Measurements from ENCODE around the gene CELF3.

- PRO-cap: no peak
These were observed 1.8 kb downstream of the PSMB4 start for GRCh38 chr1:151401022-151401709.

- PRO-cap: no peak
These were observed 2.4 kb downstream of the PSMB4 start for GRCh38 chr1:151401710-151402213.

- PRO-cap: no peak
These were observed 3.6 kb downstream of the PSMB4 start for GRCh38 chr1:151402681-151403714.

DNA sequence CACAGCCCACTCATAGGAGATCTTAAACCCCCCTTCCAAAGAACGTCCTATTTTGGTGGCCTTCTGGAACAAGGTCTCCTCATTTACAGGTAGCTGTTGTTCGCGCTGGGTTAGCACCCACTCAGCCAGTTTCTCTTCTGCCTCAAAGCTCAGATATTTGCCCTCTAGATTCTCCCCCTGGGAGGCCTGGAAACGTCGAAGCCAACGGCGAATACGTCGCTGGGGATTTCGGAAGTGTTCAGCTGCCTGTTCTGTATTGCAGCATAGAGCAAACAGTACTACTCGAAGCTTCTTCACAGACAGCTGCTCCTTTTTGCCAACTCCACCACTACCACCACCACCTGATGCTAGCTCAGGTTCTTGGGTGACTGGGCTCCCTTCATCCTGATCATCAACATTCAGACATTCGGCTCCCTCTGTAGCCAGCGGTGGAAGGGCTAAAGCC, 6.5 kb downstream of the PSMB4 start:
- PRO-cap: no peak

- PRO-cap: no peak
These were observed 446 bp upstream of the POGZ start for GRCh38 chr1:151459745-151460134.

- PRO-cap: no peak
These were observed 1.5 kb downstream of the CGN start for GRCh38 chr1:151512235-151513479.

DNA sequence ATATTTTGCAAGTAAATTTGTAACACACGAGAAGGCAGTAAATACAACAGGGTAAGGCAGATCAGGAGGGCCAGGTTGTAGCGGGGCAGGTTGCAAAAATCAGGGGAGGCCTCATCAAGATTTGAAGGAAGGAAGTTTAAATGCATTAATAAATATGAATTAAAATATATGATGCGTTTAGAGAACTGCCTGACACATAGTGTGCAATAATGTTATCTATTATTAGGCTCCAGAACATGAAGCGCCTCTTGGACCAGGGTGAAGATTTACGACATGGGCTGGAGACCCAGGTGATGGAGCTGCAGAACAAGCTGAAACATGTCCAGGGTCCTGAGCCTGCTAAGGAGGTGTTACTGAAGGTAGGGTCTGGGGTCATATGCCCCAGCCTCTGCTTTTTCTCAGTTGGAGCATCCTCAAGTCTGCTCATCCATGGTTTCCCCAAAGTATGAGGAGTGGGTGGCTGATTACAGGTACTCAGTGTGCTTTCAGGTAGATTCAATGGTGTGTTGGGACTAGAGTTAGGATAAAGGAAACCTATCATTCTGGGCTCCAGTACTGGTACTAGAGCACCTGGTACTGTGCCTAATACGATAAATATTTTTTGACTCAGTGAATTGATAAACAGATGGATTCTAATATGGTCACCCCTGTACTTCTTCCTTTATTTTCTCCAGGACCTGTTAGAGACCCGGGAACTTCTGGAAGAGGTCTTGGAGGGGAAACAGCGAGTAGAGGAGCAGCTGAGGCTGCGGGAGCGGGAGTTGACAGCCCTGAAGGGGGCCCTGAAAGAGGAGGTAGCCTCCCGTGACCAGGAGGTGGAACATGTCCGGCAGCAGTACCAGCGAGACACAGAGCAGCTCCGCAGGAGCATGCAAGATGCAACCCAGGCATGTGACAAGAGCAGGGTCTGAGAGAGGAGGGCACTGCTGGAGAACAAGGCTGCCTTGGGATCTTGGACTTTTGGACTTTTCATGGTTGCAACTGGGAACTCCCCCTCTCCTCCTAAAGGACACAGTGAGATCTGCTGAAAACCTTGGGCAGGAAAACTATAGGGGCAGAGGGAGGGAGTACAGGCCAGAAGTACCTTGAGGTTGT, 13.2 kb downstream of the CGN start:
- PRO-cap: no peak

GRCh38 chr1:151540034-151540258, 163 bp upstream of the TUFT1 start:
- PRO-cap: no peak

- PRO-cap: no peak
These were observed 22.3 kb downstream of the TUFT1 start for GRCh38 chr1:151562428-151562882.

DNA sequence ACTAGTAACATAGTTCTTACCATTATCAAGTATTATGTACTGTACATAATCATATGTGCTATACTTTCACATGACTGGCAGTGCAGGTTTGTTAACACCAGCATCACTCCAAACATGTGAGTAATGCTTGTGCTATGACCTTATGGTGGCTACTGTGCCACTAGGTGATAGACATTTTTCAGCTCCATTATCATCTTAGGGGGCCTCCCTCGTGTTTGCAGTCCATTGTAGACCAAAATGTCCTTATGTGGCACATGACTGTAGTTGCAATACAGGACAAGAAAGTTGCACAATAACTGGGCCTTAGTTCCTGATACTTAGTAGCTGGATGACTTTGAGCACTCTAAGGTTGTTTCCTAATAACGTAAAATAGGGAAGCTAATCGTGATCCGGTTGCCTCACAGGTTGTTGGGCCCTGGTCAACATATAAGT, 595 bp upstream of the SNX27 start:
- PRO-cap: no peak

GRCh38 chr1:151620248-151620780, 8.5 kb downstream of the SNX27 start:
- PRO-cap: no peak

DNA sequence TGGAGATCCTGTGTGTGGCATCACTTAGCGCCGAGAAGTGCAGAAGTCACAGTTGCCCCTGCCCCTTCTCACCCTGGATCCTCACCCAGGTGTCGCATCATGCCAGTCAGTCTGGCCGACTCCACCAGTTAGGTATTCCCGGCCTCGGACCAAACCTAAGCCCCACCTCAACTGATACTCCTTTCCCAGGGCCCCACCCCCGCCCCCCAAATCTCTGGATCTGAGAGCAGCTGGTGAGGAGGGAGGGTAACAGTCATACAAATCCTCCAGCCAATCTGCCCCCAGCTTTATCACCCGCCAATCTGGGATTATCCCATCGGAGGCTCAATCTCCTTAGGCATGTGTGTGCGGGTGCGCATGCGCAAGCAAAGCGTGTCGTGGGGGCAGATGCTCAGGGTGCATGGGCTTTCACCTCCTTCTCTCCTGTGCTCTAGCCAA, 5.3 kb downstream of the CELF3 start:
- PRO-cap: no peak

GRCh38 chr1:151715995-151716887, at the start of gene CELF3:
Gene CELF3 (minus strand): TSS chr1:151716803.
- PRO-cap: no peak

GRCh38 chr1:151716888-151717371, 327 bp upstream of the CELF3 start:
- PRO-cap: no peak

DNA sequence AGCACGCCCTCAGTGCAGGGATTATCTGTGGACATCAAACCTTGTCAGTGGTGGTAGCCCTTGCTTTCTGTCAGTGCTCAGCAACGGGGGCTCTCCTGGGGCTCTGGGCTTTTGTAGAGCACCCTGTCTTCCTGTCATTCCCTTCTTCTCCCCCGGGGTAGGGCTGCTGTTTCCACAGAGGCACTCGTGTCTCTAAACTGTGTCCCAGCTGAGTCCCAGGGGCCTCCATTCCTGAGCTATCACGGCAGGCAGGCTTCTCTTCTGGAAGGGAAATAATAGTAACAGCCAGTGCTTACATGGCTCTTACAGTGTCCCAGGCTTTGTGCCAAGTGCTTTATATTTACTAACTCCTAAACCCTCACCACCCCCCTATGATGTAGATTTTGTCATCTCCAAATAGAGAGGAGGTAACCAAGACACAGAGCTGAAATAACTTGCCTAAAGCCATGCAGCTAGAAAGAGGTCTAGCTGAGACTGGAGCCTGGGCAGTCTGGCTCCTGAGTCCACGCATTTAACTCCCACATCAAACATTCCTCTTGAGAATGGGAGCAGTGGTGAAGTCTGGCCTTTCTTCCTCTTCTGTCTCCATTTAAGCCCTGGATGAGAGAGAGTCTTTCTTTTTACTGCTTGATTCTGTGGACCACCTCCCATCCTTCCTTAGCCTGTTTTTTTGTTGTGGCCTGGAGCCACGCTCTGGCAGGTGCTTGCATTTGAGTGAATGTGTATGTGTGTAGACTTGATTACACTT, 1.5 kb upstream of the CELF3 start:
- PRO-cap: no peak

GRCh38 chr1:151728020-151729065, 7.0 kb downstream of the RIIAD1 start:
- PRO-cap: no peak

DNA sequence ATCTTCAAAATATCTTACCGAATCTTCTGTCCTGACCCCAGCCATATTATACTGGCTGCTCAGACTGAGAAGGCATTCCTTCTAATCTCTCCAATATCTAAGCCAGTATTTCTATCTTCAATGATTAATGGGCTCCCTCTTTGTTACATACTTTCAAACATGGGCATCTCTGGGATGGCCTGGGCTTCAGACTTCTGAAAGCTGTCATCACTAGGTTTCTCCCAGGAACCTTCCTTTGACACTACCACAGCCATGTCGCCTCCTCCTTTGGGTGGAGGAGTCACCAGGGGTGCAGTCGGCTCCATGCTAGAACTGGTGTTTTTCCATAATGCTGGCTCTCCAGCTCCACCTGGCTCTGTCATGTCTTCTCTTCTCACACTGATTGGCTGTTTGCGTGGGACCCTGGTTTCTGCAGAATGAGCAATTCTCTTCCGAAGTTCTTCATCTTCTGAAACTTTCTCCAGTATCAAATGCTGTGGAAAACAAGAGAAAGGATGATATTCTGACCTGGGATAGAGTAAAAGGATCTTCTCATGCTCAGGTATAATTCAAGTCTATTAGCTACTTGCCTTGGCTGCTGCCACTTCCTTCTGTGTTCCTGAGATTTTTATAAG, 11.7 kb downstream of the TDRKH start:
- PRO-cap: no peak

GRCh38 chr1:151838008-151838982, 1.3 kb downstream of the C2CD4D start:
- PRO-cap: no peak

DNA sequence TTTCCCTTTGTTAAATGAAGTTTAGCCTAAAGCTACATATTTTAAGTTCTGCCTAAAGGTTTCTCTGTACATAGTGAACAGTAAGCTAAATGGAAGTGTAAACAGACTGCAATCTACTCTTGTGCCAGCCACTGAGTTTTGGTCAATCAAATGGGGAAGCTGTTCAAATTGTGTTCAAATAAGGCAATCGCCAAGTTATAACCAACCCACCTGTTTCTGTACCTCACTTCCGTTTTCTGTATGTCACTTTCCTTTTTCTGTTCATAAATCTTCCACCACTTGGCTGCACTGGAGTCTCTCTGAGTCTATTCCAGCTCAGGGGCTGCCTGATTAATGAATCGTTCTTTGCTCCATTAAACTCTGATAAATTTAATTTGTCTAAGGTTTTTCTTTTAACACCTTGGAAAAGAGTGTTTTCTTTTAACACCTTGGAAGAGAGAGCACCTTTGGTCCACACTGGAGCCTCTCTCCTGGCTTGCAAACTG, 10.9 kb upstream of the THEM4 start:
- PRO-cap: no peak

GRCh38 chr1:151945532-151946194, 36.4 kb upstream of the THEM4 start:
- PRO-cap: no peak

All from REH cell (cell line).